ENCODE measurements around the genes PDHA2 and METAP1.

- PRO-cap, result bidirectional peak, plus-strand start at chr4:94455420, minus-strand start at chr4:94455371
These were observed 3.4 kb downstream of the PDLIM5 start for GRCh38 chr4:94455128-94455582.

DNA sequence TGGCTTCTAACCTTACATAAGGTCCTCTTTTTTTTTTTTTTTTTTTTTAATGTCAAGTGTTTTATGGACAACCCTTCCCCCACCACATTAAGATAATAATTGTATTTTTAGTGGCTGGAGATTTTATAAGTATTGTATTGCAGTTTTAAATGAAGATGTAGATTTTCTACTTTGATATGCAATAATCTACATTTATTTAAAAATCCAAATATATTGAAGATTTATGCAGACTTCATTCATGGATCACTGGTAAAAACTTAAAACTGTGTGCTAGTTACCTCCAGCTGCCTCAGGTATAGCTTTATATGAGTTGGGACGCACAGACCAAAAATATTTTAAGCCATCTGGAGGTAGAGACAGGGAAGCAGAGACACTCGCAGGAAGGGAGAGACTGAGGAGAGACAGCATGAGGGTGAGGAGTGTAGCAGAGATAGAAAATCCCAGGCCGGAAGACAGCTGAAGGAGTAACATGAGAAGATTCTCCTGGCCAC, 84.1 kb downstream of the PDLIM5 start:
- PRO-cap, result no peak

DNA sequence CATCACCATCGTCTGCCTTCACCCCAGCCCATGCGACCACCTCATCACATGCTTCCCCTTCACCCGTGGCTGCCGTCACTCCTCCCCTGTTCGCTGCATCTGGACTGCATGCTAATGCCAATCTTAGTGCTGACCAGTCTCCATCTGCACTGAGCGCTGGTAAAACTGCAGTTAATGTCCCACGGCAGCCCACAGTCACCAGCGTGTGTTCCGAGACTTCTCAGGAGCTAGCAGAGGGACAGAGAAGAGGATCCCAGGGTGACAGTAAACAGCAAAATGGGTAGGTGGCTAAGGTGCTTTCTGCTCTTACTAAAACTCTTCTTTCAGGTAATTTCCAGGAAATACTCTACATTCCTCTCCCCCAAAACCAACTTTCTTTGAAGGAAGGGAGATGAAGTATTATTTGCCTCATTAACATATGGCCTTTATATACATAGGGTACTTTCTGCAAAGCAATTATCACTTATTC, 124.0 kb downstream of the PDLIM5 start:
- PRO-cap, result no peak

DNA sequence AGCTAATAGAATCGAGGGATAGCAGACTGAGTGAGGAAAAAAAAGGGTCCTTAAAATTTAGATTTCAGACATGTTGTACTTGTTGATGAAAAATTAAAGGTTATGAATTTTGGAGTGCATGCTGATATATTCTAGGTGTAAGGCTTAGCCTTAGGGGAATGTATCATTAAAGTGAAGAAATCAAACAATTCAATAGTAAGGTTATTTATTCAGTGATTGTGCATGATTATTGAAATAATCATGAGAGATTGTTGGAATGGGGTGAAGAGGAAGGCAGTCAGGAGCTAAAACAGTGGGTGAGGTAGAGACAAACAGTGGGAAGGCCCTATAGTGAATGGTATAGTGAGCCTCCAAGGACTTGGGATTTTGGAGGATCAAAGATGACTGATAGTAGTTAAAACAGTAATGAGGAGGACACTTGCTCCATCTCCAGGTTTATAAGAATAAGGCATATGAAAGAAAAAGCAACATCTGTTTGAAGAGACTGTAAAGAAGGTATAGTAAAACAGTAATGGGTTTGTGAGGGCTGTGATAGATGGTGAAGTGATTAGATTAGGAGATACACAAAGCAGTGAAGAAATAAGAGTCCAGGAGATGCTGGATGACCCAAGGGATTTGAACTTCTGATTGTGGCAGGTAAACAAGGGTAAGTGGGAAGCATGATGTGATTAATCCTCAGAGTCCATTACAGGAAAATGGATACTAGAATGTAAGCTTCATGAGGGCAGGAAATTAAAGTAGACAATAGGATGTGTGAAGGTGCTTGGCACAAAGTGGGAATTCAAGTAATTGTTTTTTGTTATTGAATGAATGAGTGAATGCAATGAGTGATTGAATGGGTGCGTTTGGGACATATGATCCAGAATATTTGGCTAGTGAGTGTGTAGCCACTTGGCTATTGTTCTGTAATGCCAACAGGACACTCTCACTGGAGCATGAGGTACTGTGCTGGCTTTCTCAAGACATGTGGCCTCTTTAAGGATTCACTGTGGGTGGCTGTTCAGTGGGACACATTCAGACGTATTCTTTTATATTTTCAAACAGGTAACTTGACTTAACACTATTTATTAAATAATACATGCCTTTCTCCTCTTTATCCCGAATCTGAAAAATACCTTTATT, 148.1 kb downstream of the PDLIM5 start:
- PRO-cap, result no peak

DNA sequence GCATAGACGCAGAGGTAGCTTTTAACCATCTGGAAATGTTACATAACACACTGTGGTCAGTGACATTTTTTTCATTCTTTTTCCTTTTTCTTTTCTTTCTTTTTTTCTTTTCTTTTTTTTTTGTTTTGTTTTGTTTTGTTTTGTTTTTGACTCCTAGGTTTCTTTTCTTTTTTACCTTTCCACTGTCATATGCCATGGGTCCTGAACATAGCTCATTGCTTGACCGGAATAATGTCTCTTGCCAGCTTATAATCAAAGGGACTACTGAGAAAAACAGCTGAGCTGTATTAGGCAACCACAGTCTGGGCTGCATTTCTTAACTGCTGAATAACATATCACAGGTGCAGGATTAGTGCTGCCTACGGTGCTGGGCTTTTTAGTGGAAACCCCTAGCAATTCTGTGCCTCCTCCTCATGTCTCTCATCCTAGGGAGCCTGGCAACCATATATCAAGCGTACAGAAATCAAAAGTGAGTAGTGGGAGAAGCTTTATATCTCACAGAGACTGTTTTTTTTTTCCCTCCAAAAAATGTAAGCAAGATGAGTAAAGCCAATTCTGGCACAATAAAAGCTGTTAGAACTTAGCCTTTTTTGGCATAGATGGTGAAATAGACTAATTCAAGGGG, 333.5 kb downstream of the BMPR1B start:
- PRO-cap, result no peak

DNA sequence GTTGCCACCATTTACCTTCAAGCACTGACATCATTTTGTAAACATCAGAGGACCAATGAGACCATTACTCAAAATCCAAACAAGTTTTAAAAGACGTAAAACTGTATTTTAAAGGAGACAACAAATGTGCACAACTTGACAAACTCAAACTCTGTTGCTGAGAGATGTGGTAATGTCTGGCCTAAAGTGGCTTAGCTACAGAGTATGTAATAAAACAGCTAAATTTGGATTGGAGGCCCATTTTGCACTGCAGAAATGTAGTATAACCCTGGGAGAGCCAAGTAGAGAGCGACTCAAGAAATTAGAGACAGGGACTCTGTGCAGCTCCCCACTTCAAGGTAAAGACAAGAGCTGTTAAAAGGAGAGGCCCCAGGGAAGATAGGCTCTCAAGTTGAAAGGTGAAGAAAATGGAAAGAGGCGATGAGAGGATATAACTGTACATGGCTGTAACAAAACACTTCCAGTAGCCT, 20.3 kb downstream of the UNC5C start:
- PRO-cap, result no peak

GRCh38 chr4:95539190-95539676, 9.5 kb downstream of the UNC5C start:
- PRO-cap, result no peak

- PRO-cap, result no peak
These were observed 3.2 kb downstream of the UNC5C start for GRCh38 chr4:95545413-95546158.

DNA sequence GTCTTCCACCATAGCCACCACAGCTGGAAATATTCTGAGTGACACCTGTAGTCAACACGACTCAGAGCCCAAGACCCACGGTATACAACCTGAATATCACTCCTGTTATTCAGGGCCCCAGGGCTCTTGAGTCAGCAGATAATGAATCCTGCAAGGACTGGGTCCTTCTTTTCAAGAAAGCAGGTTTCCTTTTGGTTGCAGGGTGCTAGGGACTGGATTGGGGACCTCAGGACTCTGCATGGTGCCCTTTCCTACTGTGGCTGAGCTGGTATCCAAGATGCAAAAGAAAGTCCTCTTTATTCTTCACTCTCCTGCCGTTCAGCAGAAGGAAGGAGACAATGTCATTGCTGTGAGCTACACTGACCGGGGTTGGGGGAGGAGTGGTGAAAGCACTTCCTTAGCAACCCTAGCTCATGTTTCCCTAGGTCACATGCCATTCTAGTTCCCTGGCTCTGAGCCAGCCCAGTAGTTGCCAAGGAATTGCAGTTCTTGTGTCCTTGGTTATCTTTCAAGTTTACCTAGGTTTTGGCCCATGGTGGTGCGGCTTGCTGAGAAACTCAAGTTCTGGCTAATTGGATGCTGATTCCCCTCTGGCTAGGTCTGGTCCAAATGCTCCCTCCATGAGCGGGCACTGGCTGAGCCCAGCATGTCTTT, 23.7 kb upstream of the UNC5C start:
- PRO-cap, result no peak

DNA sequence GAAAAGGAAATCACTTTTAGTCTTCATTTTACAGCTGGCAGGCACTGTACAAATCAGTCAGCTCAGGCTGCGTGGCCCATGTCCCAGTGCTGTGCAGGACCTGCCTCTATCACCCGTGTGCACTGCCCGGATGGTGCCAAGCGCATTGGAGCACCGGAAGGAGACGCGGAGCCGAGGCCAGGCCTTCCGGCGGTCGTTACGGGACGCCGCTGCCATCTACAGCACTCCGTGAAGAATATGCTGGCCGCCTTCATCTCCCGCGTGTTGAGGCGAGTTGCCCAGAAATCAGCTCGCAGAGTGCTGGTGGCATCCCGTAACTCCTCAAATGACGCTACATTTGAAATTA, at the start of gene PDHA2:
Gene PDHA2 (plus strand): TSS at position 180 of the 346 bp plus-strand sequence.
- PRO-cap, result no peak

DNA sequence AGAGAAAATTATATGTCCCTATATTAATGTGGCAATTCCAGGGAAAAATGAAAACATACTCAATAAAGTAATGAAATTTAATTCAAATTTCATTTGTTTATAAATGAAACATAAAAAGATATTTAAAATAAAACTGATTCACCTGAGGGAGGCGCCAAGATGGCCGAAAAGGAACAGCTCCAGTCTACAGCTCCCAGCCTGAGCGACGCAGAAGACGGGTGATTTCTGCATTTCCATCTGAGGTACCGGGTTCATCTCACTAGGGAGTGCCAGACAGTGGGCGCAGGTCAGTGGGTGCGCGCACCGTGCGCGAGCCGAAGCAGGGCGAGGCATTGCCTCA, 510.0 kb downstream of the STPG2 start:
- PRO-cap, result no peak

DNA sequence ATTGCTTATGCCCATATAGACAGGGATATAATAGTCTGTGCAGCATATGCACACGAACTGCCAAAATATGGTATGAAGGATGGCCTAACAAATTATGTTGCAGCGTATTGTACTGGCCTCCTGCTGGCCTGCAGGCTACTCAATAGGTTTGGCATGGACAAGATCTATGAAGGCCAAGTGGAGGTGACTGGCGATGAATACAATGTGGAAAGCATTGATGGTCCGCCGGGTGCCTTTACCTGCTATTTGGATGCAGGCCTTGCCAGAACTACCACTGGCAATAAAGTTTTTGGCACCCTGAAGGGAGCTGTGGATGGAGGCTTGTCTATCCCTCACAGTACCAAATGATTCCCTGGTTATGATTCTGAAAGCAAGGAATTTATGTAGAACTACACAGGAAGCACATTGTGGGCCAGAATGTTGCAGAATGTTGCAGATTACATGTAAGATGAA, 117.7 kb downstream of the STPG2 start:
- PRO-cap, result no peak

- PRO-cap, result bidirectional peak, plus-strand start at chr4:98226648, minus-strand start at chr4:98226501
These were observed 34.8 kb upstream of the RAP1GDS1 start for GRCh38 chr4:98226272-98226909.

- PRO-cap, result unidirectional peak, plus-strand start at chr4:98260287; bidirectional peak, plus-strand start at chr4:98260507, minus-strand start at chr4:98260436; bidirectional peak, plus-strand start at chr4:98260868, minus-strand start at chr4:98260726
These were observed 848 bp upstream of the RAP1GDS1 start for GRCh38 chr4:98260000-98261071.

GRCh38 chr4:98363310-98363958, 102.2 kb downstream of the RAP1GDS1 start:
- PRO-cap, result no peak

DNA sequence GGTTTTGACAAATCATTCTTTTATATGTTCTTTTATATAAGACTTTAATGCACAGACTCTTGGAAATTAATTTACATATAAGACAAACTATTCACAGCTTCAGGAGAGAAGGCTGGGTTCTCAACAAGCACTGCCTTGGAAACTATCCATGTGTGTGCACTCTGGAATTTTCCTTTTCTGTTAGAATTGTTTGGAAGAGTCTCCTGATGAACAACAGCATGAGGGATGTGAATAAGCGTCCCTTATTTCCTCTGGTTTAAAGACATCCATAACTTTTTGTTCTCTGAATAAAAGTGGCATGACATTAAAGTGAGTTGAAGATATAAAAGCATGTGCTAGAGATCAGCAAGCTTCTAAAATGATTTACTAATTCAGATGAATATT, 135.4 kb downstream of the TSPAN5 start:
- PRO-cap, result no peak

- PRO-cap, result no peak
These were observed 54.5 kb downstream of the TSPAN5 start for GRCh38 chr4:98603944-98604313.

GRCh38 chr4:98811149-98811625, 117.7 kb downstream of the EIF4E start:
- PRO-cap, result no peak

DNA sequence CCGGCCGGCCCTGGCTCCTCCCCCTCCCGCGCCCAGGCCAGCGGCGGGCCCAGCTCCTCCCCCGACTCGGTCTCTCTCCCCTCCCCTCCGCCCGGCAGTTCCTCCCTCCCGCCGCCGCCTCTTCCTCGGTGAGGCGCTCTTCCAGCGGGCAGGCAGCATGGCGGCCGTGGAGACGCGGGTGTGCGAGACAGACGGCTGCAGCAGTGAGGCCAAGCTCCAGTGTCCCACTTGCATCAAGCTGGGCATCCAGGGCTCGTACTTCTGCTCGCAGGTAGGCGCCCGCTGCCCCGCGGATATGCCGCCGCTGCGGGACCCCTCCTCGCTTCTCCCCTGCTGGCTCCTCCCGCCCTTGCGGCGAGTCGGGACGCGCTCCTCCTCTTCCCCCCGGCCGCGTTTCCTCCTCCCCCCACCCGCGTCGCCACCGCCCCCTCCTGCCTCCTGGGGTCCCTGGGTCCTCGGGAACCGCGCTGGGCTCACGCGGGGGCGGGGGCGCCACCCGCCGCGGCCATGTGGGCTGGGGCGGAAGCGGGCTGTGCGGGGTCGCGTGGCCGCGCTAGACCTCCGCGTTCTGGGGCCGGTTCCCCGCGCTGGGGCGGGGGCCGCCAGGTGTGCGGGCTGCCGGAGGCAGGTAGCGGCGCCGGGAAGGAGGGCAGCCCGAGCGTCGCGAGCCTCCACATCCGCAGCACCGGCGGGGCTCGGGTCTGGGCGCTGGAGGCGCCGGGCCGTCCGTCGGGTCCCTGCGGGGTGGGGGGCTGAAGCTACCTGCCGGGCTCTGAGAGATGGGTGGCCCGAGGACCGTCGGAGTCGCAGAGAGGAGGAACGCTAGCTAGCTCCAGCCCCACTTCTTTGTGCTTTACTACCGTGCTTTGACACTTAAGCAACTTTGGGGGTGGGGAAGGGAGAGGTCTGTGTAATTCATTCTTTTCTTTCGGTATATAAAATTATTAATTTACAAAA, at the start of gene METAP1:
Gene METAP1 (plus strand): TSS at position 125 of the 957 bp plus-strand sequence.
- PRO-cap, result bidirectional peak, plus-strand start at position 97 of the sequence, minus-strand start outside the sequence; bidirectional peak, plus-strand start at position 424 of the sequence, minus-strand start at position 351 of the sequence

DNA sequence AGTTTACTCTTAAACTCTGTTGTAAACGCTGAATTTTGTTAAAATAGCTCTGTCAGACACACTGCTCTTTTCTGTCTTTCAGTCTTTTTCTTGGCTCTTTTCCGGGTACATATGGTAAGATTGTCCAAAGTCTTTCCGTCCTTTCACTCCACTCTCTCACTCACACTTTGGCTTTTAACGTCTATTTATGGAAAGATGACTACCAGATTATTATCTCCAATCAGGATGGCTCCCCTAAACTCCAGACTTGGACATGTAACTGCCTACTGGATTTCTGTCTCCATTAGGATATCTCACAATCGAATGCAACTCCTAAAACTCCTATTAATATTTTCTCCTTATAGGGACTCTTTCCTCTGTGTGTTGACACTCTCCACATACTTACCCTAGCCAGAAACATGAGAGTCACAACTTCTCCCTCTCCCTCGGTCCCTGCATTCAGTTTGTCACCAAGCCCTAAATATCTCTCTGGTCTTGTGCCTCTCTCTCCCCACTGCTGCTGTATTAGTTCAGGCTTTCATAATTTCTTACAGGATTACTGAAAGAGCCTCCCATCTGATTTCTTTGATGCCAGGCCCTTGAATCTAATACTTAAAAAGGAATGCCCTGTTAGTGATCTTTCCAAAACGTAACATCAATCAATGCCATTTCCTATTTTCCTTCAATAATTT, 1.3 kb upstream of the ADH5 start:
- PRO-cap, result no peak